Melanocyte of skin (primary cell): ENCODE measurements around the genes TCN1, MS4A2, MS4A4E, ZP1 and SLC15A3.

DNA sequence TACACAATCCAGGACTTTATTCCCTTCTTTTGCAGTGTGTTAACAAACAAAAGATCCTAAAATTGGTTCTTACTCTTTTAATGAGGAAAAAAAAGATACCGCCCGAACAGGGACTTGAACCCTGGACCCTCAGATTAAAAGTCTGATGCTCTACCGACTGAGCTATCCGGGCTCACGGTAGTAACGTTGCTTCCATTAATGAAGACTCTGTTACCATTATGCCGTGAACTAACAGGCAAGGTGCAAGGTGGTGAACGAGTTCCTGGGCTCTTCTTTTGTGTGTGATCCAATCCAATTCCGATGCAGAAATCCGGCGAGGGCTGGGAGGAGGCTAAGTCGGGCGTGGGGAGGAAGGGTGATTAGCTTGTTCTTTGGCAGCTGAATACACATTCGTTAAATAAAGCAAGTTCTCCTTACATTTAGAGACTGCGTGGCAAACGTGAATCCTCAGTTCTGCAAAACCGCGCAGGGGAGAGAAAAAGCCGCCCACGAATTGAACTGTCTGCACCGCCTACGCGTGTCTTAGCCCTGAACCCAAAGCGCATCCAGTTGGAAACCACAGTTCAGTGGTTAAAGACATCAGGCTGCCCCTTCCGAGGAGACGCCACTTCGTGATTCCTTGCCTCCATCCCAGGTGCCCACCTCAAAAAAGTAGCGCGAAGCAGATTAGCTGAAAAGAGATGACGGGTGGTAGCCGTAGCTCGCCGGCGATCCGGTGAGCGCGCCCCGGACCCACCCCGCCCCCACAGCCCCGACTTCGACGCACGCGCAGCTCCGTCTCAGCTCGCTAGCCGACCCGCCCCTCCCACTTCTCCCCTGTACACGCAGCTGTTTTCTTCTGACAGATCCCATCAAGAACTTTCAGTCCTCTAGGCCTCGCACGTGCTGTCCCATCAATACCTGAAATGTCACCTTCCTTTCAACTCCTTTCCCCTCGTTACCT is 49.2 kb downstream of the OR4D9 start:
- CAGE, long polyA plus RNA, 2 experiments = no peak in any of the 2 experiments

DNA sequence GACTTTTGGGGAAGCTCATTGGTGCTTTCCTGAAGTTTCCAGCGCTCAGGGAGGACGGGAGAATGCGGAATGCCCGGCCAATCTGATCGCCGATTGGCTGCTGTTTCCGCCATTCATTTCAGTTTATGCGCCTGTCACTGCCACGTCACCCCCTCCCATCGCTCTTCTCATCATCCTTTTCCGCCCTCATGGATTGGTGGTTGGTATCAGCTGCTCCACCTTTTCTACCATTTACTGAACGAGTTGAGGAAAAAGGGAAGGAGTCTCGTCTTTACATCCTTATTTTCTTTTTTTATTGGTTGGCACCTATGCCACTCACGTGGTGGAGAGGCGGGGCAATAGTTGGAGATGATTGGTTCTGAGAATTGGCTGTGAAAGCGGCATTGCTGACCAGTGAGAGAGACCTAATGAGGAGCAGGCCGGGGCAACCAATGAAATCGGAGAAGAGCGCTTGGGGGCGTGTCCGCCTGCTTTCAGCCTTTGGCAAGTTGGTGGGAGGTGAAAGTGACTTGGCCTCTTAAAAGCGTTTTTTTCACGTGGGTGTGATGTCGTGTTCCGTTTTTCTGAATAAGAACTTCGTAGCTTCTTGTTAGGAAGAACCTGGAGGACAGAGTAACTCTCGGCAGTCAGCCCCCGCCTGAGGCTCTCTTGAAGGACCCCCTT is 534 bp upstream of the OSBP start:
- CAGE, long polyA plus RNA, 2 experiments = no peak in any of the 2 experiments

DNA sequence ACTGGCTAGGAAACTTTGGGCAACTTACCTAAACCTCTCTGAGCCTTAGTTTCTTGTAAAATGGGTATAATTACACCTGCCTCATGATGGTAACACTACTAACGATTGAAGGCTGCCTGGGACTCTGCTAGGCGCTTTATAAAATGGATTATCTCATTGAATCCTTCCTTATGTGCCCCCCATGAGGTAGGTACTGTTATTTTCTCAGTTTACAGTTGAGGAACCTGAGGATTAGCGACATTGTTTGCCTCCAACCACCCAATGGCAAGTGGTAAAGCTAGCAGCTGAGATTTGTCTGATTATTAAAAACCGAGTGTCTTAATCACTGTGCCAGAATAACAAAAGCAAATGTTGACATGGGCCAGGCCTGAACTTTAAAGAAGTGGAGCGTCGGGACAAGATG is 1.3 kb upstream of the PATL1 start:
- CAGE, long polyA plus RNA, 2 experiments = no peak in any of the 2 experiments

GRCh38 chr11:59866343-59866805 is at the start of gene TCN1:
Gene TCN1, minus strand, starts transcription at chr11:59866487.
- CAGE, long polyA plus RNA, 2 experiments = no peak in any of the 2 experiments

GRCh38 chr11:60088428-60088858 is at the start of gene MS4A2:
Gene MS4A2, plus strand, starts transcription at chr11:60088664.
- CAGE, long polyA plus RNA, 2 experiments = no peak in any of the 2 experiments

- CAGE, long polyA plus RNA, 2 experiments = no peak in any of the 2 experiments
These were observed at the start of gene MS4A4E for GRCh38 chr11:60242590-60243354. Gene MS4A4E, minus strand, starts transcription at chr11:60243137.

GRCh38 chr11:60263545-60263918 is 16.9 kb upstream of the MS4A4A start:
- CAGE, long polyA plus RNA, 2 experiments = no peak in any of the 2 experiments

DNA sequence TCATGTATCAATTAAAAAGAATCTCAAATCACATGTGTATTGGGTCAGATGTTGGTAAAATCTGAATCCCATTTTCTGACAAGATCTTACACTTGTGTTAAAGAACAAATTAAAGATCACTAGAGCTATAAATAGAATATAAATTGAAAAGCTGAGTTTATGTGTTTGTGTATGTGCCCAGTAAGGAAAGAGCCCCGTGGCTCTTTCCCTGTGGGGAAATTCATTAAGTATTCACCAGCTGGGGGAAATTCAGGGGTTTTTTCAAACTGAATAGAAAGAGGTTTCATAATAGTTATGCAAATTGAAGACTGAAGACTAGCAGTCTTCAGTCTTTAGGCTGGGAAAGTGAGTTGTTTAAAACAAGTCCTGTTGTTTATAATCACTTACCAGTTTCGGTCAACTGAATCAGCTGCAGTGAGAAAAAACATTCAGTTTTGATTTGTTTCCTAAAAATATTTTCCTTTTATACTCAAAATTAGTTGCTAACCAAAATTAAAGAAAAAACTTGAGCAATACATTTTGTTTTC is 11.3 kb upstream of the MS4A7 start:
- CAGE, long polyA plus RNA, 2 experiments = no peak in any of the 2 experiments

GRCh38 chr11:60501966-60502633 is 9.5 kb downstream of the MS4A12 start:
- CAGE, long polyA plus RNA, 2 experiments = no peak in any of the 2 experiments

GRCh38 chr11:60851719-60852566 is 3.8 kb downstream of the PTGDR2 start:
- CAGE, long polyA plus RNA, 2 experiments = no peak in any of the 2 experiments

GRCh38 chr11:60852567-60853084 is 3.1 kb downstream of the PTGDR2 start:
- CAGE, long polyA plus RNA, 2 experiments = no peak in any of the 2 experiments

- CAGE, long polyA plus RNA, 2 experiments = no peak in any of the 2 experiments
These were observed 5.3 kb upstream of the PTGDR2 start for GRCh38 chr11:60861020-60861425.

DNA sequence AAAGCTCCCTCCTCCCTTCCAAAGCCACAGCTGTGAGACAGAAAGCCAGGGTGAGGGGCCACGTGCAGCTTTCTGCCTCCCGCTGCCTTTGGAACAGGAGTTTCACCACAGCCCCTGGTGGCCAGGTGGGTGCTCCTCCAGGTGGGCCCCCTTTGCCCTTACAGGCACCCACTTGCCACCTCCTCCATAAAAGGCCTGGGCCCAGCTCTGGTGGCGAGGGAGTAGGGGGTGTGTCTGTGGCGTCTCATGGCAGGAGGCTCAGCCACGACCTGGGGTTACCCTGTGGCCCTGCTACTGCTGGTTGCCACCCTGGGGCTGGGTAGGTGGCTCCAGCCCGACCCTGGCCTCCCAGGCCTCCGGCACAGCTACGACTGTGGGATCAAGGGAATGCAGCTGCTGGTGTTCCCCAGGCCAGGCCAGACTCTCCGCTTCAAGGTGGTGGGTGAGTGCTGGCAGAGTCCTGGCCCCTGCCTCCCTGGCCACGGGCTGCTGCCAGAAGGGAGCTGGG is at the start of gene ZP1:
Gene ZP1, plus strand, starts transcription at position 227 of the 508 bp plus-strand sequence.
- CAGE, long polyA plus RNA, 2 experiments = no peak in any of the 2 experiments

- CAGE, long polyA plus RNA, 2 experiments = no peak in any of the 2 experiments
These were observed 11.1 kb downstream of the ZP1 start for GRCh38 chr11:60878562-60878773.

GRCh38 chr11:60878774-60879272 is 11.5 kb downstream of the ZP1 start:
- CAGE, long polyA plus RNA, 2 experiments = no peak in any of the 2 experiments

DNA sequence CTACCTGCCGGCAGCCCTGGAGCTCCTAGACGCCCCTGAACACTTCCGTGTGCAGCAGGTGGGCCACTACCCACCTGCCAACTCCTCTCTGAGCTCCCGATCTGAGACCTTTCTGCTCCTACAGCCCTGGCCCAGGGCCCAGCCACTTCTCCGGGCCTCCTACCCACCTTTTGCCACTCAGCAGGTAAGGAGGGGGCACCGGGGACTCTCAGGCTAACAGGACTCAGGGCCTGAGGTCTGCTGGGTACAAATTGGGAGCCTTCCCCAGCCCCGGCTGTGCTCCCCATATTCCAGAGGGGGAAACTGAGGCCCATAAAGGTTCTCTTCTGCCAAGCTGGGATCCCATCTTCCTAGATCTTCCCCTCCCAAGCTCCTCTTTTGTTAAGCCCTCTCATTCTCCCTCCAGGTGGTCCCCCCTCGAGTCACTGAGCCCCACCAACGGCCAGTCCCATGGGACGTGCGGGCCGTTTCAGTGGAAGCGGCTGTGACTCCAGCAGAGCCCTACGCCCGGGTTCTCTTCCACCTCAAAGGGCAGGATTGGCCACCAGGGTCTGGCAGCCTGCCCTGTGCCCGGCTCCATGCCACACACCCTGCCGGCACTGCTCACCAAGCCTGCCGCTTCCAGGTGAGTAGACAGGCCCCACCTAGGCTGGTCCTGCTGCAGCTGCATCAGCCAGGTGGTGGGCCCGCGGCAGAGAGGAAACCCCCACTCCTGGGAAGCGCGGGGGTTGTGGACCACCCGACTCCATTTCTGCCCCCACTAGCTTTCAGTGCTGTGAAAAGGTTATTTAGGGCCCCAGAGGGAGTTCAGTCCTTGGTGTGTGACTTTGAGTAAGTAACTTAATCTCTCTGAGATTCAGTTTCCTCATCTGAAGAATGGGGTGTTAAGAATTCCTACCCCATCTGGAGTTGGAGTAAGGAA is 3.2 kb downstream of the TMEM132A start:
- CAGE, long polyA plus RNA, 2 experiments = no peak in any of the 2 experiments

- CAGE, long polyA plus RNA, 2 experiments = start-site peak on the minus strand in 2 of 2 experiments, at chr11:60952301-60952427 at its widest, 15 to 40 reads per replicate
These were observed at the start of gene SLC15A3 for GRCh38 chr11:60951566-60952424. Gene SLC15A3, minus strand, starts transcription at chr11:60952176.

DNA sequence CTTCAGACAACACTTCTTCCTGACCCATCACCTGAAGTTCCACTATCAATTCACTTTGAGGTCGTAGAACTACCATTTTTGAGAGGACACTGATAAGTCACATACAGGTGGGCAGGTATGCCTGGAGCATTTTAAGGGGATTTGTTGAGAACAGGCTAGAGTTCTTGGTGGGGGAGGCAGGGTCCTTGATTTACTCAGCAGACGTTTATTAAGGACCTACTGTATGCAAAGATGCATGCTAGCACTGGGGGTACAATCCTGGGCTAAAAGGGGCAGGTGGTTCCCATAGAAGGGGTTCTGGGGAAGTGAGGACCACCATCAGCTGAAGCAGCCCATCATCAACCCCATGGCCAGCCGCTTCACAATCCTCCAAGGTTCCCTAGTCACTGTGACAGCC is 35.3 kb downstream of the CD6 start:
- CAGE, long polyA plus RNA, 2 experiments = no peak in any of the 2 experiments

- CAGE, long polyA plus RNA, 2 experiments = no peak in any of the 2 experiments
These were observed 54.7 kb downstream of the CD6 start for GRCh38 chr11:61026032-61026710.

DNA sequence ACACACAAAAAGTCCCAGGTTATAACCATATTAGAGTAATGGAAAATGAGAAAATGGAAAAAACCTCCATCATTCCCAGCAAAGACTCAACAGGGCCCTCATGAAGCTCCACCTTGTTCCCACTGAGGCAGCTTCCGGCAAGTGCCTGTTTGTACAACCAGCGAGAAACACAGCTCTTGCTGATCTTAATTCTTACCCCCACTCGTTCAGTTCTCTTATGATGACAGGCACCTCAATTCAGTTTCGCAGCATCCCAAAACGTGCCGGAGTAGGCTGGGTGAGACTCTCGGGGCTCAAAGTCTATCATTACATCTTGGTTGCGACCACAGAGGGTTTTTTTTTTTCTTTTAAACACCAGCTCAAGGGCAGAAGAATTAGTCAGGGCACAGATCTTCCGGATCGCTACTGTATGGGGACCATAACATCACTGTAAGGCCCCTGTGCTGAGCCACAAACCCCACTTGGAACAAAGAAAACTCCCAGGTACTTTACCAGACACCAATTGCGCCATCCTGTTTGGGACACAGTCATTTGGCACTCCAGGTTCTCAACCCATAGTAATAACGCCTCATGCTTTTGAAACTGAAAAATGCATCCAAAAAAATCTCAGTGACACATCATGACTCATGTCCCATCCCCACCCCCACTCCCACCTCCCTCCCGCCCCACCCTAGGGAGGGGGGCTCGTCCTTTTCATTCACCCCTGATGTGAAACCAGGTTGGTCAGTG is 41.2 kb upstream of the CD5 start:
- CAGE, long polyA plus RNA, 2 experiments = no peak in any of the 2 experiments